Ureter (tissue), 1 donor: ENCODE data around the genes HMG20B, TBXA2R and EEF2.

GRCh38 chr19:3516608-3517460 is 10.7 kb downstream of the FZR1 start:
- PRO-cap = no peak

DNA sequence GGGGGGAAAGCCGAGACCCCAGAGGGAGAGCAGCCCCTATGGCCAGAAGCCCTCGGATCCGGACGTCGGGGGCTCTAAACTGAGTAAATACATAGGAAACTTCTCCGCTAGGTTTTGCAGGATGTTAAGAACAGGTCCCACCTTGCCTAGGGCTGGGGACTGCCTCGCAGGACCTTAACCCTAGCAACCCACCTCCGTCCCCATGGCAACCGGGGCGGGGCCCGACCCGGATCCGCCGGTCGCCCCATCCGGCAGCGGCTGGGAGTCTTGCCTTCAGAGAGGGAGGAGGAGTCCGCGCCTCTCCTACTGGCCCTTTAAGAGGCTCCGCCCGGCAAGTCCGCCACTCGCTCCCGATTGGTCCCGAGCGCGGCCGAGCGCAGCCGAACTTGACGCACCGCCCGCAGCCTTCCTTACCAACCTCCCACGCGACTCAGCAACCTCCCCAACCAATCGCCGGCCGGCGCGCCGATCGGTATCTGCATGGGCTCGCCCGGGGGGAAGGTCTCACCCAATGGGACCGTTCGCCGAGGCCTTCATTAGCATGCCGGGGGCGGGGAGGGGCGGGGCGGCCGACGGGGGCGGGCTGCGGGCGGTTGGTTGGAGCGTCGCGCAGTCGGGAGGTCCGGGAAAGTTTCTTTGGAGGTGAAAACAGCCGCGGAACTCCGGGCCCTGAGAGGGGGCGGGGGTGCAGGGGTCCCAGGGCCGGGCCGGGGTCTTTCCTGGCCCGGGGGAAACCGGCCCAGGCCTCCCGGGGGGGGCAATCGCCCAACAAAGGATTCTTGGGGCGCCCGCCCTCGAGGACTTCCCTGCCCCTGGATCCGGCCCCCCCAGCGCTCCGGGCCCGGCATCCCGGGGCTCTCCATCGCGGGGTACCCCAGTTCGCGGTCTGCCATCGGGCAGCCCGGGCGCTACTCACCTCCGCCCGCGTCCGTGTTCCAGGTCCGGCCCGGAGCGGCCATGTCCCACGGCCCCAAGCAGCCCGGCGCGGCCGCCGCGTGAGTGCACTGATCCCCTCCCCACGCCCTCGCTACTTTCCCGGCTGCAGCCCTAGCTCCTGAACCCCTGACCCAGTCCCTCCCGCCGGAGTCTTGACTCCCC is at the start of gene HMG20B:
TSS of gene HMG20B (plus strand) at position 592 of the 1,098 bp plus-strand sequence.
- PRO-cap = bidirectional peak, plus-strand start at position 612 of the sequence, minus-strand start at position 261 of the sequence

- PRO-cap = no peak
Measured at GRCh38 chr19:3575968-3576692, 3.4 kb downstream of the HMG20B start.

GRCh38 chr19:3576693-3577586 is 4.2 kb downstream of the HMG20B start:
- PRO-cap = no peak

DNA sequence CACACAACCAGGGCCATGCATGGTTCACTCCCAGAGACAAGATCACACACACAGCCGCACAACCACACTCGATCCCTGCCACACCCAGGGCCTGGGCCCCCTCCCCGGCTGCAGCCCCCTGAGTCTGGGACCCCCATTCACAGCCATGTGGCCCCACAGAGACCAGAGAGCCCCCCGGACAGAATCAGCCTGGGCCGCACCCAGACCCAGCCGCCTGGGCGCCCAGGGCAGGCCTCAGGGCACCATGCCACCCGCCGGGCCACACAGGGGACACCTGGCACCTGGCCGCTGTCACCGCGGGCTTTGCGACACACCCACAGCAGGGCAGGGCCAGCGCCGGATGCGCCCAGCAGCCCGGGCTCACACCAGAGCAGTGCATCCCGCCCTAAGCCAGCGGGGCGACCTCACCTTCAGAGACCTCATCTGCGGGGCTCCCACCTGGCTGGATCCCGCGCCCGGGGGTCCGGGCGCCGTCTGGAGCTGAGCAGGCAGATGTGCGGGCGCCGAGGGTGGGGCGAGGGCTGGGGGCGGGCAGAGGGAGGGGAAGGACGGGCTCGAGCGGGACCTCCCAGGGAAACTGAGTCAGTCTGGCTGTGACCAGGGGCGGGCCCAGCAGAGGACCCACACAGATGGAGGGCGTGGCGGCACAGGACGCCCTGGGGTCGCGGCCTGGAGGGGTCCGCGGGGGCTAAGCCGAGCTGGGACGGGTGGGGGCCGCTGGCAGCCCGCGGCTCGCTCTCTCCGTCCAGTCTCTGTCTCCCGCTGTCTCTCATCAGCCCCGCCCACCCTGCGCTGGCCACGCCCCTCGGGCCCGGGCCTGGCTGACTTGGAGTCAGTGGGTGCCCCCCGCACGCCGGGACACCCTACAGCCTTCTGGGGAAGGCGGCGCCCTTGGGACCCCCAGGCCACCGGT is at the start of gene TBXA2R:
TSS of gene TBXA2R (minus strand) at position 754 of the 913 bp plus-strand sequence.
- PRO-cap = bidirectional peak, plus-strand start at position 799 of the sequence, minus-strand start at position 754 of the sequence

GRCh38 chr19:3632354-3633440 is 6.1 kb upstream of the CACTIN start:
- PRO-cap = no peak

DNA sequence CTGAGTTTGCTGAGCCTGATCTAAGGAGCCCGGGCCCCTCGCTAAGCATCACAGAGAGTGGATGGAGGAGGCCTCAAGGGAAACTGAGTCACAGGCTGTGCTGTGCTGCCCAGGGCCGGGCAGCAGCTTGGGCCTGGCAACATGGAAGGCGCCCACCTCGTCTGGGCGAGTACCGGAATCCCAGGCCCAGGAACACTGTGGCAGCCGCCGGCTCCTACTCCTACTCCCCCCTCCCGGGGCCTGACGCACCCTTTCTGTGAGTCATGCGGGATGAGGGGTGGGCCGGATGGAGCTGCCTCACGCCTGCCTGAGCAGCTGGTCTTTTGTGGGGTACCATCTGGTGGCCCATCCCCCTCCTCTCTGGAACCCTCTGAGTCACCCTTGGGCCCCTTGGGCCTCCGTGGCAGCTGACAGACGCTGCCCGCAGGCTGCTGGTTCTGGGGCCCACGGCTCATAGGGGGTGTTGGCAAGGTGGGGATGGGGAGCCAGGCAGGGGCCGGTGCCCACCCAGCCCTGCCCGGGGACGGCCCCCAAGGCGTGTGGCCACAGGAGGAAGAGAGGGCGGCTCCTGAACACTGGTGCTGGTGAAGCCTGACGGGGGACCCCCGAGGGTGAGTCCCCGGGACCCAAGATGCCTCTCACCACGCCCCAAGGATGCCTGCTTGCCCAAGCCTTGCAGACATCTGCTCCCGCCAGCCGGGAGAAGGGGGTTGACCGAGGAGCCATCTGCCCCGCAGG is 29.2 kb upstream of the CACTIN start:
- PRO-cap = no peak

- PRO-cap = no peak
Measured at GRCh38 chr19:3657929-3658315, 31.3 kb upstream of the CACTIN start.

- PRO-cap = no peak
Measured at GRCh38 chr19:3668168-3668698, 32.0 kb downstream of the PIP5K1C start.

GRCh38 chr19:3943014-3943376 is 10.1 kb downstream of the NMRK2 start:
- PRO-cap = no peak

GRCh38 chr19:3964579-3965337 is 6.1 kb downstream of the DAPK3 start:
- PRO-cap = no peak

GRCh38 chr19:3969357-3970245 is 1.3 kb downstream of the DAPK3 start:
- PRO-cap = no peak

GRCh38 chr19:3982516-3983432 is 2.5 kb downstream of the EEF2 start:
- PRO-cap = no peak

DNA sequence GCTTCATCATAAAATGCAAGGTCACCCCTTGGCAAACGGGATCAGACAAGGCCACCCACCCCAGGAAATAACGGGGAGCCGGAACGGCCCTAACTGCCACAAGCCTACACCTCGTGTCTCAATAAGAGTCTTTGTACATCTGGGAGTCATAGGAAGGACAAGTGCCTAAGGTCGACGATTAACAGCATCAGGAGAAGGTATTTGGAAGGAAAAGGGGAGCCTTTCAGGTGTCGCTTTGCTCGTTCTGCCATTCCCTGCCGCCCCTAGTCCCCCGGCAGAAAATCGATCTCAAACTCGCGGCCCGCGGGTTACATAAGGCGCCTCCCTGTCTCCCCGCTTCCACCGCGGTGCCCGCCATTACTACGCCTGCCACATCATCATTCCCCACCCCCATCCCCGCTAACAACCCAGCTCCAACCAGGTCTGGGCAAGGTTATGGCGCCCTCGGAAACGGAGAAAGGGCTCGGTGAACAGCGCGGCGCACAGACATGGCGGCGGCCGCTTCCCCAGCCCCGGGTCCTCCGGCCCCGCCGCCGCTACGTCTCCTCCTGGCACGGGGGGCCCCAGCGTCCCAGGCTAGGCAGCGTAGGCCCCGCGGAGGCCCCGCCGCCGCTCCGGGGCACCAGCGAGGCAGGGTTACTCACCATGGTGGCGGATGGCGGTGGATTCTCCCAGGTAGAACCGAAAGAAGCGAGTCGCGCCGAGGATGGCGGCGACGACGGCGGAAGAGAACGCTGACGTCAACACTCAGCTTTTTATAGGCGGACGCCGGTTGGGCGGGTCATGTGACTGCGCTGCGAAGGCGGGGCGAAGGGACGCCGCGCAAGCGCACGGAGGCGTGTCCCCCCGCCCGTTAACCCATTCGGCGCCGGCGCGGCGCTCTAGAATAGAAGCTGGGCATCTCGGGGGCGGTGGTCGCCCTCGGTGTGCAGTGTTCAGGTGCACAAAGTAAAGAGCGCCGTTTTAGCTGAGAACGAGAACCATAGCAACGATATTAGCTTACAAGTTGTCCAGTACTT is at the start of gene EEF2:
TSS of gene EEF2 (minus strand) at position 730 of the 1,019 bp plus-strand sequence.
- PRO-cap = unidirectional peak, minus-strand start at position 281 of the sequence; unidirectional peak, minus-strand start at position 634 of the sequence; unidirectional peak, minus-strand start at position 730 of the sequence

GRCh38 chr19:4009803-4010624 is 2.5 kb downstream of the PIAS4 start:
- PRO-cap = no peak

DNA sequence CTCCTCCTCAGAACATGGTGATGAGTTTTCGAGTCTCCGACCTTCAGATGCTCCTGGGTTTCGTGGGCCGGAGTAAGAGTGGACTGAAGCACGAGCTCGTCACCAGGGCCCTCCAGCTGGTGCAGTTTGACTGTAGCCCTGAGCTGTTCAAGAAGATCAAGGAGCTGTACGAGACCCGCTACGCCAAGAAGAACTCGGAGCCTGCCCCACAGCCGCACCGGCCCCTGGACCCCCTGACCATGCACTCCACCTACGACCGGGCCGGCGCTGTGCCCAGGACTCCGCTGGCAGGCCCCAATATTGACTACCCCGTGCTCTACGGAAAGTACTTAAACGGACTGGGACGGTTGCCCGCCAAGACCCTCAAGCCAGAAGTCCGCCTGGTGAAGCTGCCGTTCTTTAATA is 5.4 kb downstream of the PIAS4 start:
- PRO-cap = no peak

- PRO-cap = no peak
Measured at GRCh38 chr19:4043286-4043991, 23.3 kb downstream of the ZBTB7A start.

GRCh38 chr19:4154587-4155252 is 1.3 kb downstream of the CREB3L3 start:
- PRO-cap = no peak

GRCh38 chr19:4158792-4159346 is 5.4 kb downstream of the CREB3L3 start:
- PRO-cap = no peak

GRCh38 chr19:4172446-4173163 is 9.8 kb downstream of the SIRT6 start:
- PRO-cap = no peak